Hepatocyte (in vitro differentiated cells and primary cell): ENCODE results near the gene FAM135A.

- RAMPAGE, long total RNA = no peak
- RRBS = no CpG with 5 or more reads among the region's 3 CpGs
These were observed 7.4 kb upstream of the PTP4A1 start for GRCh38 chr6:63564850-63565347.

- RAMPAGE, long total RNA = no peak
- RRBS = no CpG with 5 or more reads among the region's 3 CpGs
These were observed 18.5 kb downstream of the PHF3 start for GRCh38 chr6:63653910-63654686.

- RAMPAGE, long total RNA = no peak
- RRBS = no CpG with 5 or more reads among the region's 1 CpG
These were observed 64.6 kb downstream of the PHF3 start for GRCh38 chr6:63700148-63700557.

DNA sequence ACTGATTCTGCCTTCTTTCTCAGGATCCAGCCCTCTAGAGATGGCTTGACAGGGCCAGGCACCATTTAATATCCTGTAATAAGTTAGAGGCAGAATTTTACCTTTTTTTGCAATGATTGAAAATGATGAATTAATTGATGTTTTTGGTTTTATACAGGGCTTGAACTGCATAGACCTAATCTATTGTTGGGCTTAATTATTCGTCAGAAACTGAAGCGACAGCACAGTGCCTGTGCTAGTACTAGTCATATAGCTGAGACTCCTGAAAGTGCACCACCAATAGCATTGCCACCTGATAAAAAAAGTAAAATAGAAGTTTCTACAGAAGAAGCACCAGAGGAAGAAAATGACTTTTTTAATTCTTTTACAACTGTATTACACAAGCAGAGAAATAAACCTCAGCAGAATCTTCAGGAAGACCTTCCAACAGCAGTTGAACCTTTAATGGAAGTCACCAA lies 75.9 kb downstream of the PHF3 start:
- RAMPAGE, long total RNA = no peak
- RRBS = no CpG with 5 or more reads among the region's 2 CpGs

GRCh38 chr6:63732521-63733257 lies 97.1 kb downstream of the PHF3 start:
- RAMPAGE, long total RNA = no peak
- RRBS = no CpG with 5 or more reads among the region's 5 CpGs

DNA sequence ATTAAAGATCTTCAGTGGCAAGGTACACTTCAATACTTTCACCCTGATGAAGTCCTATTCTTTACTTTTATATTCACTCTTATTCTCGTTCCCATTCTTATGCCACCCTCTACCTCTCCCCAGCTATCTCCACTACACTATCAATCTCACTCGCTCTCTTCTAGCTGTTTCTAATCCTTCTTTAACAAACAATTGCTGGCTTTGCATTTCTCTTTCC lies 319.7 kb downstream of the PHF3 start:
- RAMPAGE, long total RNA = no peak
- RRBS = no CpG with 5 or more reads among the region's 2 CpGs

- RAMPAGE, long total RNA = no peak
- RRBS = no CpG with 5 or more reads among the region's 19 CpGs
These were observed 594.7 kb upstream of the ADGRB3 start for GRCh38 chr6:68040074-68041148.

GRCh38 chr6:70396027-70396708 lies 17.1 kb upstream of the FAM135A start:
- RAMPAGE, long total RNA = no peak
- RRBS = no CpG with 5 or more reads among the region's 3 CpGs

DNA sequence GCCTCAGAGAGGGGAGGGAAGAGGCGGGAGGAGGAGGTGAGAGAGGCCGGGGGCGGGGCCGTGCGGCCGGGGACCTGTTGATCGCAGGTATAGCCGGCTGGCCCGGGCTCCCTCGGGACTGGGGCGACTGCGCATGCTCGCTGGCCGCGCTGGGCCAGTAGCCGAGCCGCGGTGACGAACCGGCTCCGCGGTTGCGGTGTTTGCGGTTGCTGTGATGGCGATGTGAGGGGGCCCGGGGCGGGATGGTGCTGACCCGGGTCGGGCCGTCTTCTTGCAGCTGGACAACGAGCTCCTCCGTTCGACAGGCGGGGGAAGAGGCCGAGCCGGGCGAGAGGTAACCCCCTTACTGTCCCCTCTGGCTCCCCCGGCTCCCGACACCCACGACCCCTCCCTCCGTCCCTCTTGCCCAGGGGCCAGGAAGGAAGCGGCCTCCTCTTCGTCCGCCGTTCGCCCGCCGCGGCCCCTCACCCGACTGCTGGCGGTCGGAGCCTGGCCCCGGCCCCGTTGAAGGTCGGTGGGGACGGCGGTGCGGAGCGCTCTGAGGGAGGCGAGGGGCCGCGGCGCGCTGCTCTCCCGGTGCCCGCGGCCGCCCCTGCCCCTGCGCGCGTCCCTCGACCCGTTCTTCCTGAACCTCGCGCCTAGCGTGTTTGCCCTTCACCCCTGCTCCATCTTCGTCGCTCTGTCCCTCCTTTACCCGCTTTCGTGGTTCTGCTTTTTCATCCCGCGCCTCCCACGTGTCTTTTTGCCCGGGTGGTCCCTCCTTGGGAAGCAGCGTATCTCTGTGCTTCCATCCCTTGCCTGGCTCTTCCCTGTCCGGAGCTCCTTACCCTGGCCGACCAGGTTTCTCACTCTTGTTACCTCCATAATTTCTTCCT lies at the start of gene FAM135A:
FAM135A (plus strand) TSS at position 140 of the 875 bp plus-strand sequence.
- RAMPAGE, long total RNA = no peak
- RRBS = 1% methylated on average over 40 of the region's 87 CpGs

- RAMPAGE, long total RNA = no peak
- RRBS = no CpG with 5 or more reads among the region's 4 CpGs
These were observed 38.3 kb upstream of the OGFRL1 start for GRCh38 chr6:71250136-71250817.

GRCh38 chr6:71301313-71302554 lies 13.1 kb downstream of the OGFRL1 start:
- RAMPAGE, long total RNA = no peak
- RRBS = no CpG with 5 or more reads among the region's 11 CpGs

DNA sequence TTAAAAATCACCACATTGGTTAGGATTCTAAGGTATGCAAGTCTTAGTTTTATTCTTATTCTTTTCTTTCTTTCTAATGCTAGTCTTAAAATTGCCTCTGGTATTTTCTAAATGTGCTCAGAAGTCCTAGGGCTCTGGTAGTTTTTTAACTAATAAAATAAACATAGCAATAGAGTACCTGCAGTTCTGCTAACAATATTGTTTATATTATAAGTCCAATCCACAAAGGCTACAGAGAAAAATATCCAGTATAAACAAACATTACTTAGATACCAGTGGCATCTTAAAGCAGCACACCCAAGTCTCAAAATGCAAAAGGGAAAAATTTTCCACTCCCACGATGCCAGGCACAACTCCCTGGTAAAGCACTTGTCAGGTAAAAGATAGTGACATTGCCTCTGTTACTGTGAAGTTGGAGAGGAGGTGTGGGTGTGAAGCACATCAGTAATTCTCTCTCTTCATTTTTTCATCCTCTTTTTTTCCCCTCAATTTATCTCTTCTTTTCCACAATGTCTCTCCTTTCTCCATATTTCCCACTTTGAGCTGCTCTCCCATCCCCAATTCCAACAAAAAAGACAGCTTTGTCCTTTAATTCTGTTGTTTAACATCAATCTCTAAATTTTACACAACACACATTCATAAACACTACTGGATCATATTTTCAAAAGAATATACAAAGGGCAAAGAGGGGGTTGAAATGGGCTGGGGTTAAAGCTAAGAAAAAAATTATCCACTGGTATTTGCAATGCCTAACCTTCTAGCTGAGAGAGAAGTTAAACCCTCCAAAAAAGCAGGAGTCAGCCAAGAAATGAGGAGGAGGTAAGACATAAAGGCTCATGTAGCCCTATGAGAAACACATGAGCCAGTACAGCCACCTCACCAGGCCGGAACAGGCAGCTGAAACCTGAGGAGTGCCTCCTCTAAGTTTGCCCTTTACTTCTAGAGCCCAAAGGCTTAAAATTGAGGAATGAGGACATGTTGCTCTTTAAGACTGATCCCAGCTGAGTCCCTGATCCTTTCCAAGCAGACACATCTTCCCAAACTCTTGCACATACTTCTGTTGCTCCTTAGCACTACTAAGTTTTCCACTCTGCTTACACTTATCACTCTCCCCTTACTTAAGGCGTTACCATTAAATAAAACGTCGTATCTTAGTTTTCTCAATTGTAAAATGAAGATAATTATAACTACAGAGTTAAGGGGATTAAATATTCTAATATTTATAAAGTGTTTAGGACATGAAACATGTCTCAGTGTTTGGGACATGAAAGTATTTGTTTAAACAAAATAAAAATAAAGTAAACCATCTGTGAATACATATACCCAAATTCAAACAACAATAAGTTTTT lies 123.7 kb downstream of the OGFRL1 start:
- RAMPAGE, long total RNA = no peak
- RRBS = no CpG with 5 or more reads among the region's 5 CpGs

DNA sequence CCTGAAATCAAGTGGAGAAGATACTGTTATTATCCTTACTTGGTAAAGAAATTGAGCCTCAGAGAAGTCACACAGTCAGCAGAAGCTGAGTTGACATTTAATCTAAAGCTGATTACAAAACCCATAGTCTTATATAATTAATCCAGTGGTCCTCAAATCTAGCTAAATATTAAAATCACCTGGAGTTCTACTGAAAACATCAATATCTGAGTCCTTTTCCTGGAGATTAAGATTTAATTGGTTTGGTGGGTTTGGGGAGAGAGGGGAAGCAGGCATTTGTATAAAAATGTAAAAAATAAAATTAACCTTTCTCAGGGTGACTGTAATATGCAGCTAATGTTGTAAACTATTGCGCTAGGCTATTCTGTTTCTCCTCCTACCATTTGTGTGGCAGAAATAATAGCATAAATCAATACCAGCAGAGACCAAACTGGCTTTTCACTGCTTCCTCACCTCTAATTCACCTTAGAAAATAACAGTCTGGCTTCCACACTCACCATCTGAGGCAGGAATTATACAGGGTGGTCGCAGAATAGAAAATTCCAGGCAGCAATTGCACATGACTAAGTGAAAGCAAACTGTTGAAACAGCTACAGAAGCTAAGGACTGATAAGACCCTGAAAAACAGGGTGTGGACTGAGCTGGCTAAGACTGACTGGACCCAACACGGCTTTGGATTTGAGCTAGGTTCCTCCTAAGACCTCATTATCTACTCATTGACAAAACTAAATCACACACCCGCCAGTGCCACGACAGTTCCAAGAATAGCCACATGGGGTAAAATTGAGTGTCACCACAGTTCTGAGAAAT lies 61.2 kb upstream of the KCNQ5 start:
- RAMPAGE, long total RNA = no peak
- RRBS = no CpG with 5 or more reads among the region's 5 CpGs

GRCh38 chr6:73452545-73452696 lies 324 bp upstream of the CGAS start:
- RAMPAGE, long total RNA = no peak
- RRBS = no CpG with 5 or more reads among the region's 3 CpGs

DNA sequence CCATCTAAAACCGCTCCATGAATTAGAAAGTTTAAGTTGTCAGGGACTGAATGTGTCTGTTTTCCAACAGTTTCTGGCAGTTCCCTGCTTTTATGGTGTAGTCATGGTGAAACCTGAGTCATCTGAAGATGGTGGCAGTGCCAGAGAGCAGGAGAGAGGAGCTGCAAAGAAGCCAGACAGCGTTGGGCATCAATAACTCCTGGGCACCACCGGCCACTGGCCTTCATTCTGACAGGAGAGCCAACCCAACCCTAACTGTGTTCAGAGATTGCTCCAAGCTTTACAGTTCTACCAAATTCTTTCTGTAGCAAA lies 902 bp upstream of the CD109 start:
- RAMPAGE, long total RNA = no peak
- RRBS = no CpG with 5 or more reads among the region's 3 CpGs

DNA sequence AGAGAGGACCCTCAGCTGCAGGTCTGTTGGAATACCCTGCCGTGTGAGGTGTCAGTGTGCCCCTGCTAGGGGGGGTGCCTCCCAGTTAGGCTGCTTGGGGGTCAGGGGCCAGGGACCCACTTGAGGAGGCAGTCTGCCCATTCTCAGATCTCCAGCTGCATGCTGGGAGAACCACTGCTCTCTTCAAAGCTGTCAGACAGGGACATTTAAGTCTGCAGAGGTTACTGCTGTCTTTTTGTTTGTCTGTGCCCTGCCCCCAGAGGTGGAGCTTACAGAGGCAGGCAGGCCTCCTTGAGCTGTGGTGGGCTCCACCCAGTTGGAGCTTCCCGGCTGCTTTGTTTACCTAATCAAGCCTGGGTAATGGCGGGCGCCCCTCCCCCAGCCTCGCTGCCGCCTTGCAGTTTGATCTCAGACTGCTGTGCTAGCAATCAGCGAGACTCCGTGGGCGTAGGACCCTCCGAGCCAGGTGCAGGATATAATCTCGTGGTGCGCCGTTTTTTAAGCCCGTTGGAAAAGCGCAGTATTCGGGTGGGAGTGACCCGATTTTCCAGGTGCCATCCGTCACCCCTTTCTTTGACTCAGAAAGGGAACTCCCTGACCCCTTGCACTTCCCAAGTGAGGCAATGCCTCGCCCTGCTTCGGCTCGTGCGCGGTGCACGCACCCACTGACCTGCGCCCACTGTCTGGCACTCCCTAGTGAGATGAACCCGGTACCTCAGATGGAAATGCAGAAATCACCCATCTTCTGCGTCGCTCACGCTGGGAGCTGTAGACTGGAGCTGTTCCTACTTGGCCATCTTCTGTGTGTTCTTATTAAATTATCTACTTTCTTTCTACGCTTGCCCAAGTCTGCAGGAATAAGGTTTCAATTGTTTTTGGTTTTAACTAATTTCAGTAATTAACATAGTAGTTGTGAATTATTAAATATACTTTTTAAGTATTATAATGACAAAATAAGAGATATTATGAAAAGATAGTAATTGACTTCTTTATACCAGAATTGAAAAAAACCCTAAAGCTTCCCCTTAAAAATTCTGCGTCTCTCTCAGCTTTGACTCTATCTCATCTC lies 145.0 kb downstream of the CD109 start:
- RAMPAGE, long total RNA = no peak
- RRBS = no CpG with 5 or more reads among the region's 31 CpGs

DNA sequence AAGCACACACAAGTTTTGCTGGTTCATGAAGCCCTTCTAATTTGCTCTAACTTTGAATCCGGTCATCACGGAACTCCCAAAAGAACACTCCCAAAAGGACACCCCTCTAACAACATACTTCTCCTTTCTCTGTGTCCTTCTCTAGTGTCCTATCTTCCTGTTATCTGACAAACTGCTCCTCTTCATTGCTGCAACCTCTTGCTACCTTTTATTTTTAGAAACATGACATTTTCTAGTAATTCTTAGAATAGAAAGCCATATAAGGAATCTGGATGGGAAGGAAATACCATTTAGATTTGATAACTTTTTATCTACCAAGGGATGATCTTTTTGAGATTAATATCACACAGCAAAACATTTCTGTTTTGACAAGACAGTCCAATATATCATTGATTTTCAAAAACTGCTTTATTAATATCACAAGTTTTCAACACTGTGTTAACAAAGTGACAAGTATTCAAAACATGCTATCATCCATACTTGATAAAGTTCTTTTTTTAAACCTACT lies 63.1 kb downstream of the COL12A1 start:
- RAMPAGE, long total RNA = no peak
- RRBS = no CpG with 5 or more reads among the region's 2 CpGs

- RAMPAGE, long total RNA = no peak
- RRBS = 6% methylated on average over 2 of the region's 14 CpGs
These were observed 4.1 kb downstream of the COL12A1 start for GRCh38 chr6:75201807-75202067.

DNA sequence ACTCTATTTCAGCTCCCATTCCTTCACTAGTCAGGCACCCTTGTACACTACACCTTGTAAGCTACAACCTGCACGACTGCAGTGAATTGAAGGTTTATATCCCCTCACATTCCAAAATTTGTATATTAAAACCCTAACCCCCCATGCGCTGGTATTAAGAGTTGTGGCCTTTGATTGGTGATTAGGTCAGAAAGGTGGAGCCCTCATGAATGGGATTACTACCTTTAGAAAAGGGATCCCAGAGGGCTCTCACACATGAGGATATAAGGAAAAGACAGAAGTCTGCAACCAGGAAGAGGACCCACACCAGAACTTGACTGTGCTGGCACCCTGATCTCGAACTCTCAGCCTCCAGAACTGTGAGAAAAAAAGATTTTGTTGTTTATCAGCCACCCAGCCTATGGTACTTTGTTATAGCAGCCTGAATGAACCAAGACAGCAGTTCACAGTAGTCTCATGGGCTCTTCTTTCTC lies 47.2 kb upstream of the TMEM30A start:
- RAMPAGE, long total RNA = no peak
- RRBS = no CpG with 5 or more reads among the region's 3 CpGs

GRCh38 chr6:75605007-75606192 lies 3.7 kb downstream of the SENP6 start:
- RAMPAGE, long total RNA = no peak
- RRBS = no CpG with 5 or more reads among the region's 13 CpGs